Measurements from ENCODE around the genes CELF4 and HAUS1.

DNA sequence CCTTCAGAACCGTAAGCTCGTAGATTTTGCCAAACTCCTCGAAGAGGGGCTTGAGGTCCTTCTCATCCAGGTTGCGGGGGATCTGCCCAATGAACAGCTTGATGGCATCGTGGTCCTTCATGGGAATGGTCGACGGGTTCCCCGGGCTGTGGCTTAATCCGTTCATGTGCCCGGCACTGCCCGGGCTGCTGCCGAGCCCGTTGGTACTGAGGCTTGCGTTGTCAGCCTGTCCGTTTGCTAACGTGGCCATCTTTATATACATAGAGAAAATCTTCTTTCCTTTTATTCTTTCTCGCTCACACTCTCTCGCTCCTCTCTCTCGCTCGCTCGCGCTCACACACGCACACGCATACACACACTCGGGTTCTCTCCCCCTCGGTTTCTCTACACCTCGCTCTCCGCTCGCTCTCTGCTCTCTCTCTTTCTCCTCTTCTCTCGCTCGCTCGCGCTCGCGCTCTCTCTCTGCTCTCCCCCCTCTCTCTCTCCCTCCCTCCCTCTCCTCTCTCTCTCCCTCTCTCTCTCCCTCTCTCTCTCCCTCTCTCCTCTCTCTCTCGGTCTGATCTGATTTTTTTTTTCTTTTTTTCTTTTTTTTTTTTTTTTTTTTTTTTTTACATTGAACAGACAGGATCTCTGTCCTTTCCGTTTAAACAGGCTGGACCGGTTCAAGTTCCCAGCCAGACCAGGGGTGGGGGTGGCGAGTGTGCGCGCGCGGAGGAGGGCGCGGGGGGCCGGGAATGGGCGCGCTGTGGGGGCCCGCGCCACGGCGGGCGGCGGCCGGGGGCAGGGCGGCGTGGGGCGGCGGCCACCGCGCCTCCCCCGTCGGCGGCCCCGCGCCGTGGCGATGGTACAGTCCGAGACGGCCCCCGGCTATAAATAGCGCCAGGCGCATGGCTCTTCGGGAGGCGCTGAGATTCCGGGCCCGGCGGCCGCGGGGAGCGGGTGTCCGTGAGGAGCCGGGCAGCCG, at the start of gene CELF4:
TSS of gene CELF4 (minus strand) at position 419 of the 964 bp plus-strand sequence.
- PRO-cap, result bidirectional peak, plus-strand start at position 898 of the sequence, minus-strand start at position 843 of the sequence
- RAMPAGE, long total RNA, result start-site peak on the minus strand centred at position 465 of the sequence, 131 bp wide, 15 reads

GRCh38 chr18:37566344-37567091, 920 bp upstream of the CELF4 start:
- PRO-cap, result no peak
- RAMPAGE, long total RNA, result no peak

DNA sequence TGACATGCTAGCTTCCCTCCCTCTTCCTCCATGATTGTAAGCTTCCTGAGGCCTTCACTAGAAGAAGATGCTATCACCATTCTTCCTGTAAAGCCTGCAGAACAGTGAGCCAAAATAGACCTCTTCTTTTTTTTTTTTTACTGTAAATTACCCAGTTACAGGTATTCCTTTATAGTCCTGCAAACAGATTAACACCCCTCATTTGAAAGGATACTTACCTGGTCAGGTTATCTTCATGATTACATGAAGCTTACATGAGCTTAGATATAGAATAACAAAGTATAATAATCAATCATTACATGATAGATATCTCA, 1423.2 kb upstream of the CELF4 start:
- PRO-cap, result no peak
- RAMPAGE, long total RNA, result no peak

DNA sequence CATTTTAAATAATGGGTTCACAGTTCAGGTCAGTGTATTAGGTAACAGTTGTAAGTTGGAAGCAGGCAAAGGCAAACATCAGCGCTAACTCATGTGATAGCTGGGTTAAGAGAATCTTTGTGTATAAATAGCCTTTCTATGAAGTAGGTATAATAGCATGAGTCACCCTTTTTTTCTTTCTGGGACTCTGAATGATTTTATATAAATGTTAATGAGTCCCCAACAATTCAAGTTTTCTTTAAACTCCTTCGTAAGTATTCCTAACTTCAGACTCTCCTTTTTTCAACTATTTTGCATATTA, 384.3 kb downstream of the PIK3C3 start:
- PRO-cap, result no peak
- RAMPAGE, long total RNA, result no peak

DNA sequence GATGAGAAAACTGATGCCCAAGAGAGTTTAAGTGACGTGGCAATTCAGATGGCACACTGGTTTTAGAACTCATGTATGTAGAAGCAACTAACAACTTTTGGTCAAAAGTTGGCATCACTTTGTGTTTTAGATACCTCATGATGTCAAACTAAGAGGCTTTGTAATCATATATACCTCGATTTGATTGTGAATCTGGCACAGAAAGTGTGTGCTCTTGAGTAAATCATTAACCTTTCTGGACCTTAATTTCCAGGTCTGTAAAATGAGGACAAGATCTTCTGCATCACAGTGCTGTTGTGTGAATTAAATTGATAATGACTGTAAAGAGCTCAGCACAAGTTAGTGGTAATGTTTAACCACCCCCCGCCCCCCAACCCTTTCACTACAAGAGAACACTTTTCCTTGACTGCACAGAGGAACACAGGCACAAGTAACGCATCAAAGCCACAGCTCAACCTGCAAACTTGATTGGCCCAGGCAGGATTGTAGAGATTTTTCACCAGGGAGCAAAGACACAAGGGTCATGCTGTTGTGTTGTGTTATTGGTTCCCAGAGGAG, 10.4 kb downstream of the SETBP1 start:
- PRO-cap, result no peak
- RAMPAGE, long total RNA, result no peak

GRCh38 chr18:44700473-44701031, 19.9 kb downstream of the SETBP1 start:
- PRO-cap, result unidirectional peak, plus-strand start at chr18:44700875
- RAMPAGE, long total RNA, result no peak

- PRO-cap, result no peak
- RAMPAGE, long total RNA, result no peak
Observed at GRCh38 chr18:44707842-44708234, 27.1 kb downstream of the SETBP1 start.

- PRO-cap, result no peak
- RAMPAGE, long total RNA, result start-site peak on the plus strand at chr18:44732219-44732279, 6 reads
Observed at GRCh38 chr18:44731851-44732484, 51.3 kb downstream of the SETBP1 start.

DNA sequence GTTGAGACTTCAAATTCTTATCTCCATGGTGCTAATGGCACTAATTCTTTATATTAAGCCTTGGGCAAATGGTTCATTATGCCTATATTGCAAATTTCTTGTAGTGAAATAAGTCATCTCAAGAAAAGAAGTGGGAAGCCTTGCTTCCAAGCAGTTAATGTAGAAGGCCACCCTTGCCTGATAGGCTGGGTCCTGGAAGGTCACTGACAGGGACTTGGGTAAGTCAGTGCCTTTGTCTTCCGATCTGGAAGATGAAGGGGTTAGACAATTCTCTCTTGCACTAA, 103.1 kb downstream of the SETBP1 start:
- PRO-cap, result no peak
- RAMPAGE, long total RNA, result no peak

DNA sequence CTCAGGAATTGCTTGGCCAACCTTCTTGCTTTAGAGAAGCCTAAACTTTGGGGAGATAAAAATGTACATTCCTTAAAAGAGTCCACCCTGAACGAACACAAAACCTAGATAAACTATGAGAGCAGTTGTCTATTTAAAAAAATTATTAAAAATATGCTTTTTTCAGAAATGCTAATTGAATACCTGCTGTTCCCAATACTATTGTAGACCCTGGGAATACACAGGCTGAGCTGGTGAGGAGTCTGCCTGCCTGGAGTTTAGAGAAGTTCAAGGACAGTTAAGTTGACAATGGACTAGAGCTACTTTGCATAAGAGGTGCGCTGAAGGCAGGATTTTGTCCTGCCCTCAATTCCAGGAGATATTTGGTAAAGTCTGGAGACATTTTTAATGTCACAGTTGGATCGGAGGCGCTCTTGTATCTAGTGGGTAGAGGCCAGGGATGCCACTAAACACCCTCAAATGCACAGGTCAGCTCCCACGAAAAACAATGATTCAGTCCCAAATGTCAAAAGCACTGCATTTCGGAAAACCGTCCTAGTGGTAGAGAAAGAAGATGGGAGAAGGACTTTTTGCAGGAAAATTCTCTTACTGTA, 110.2 kb downstream of the SETBP1 start:
- PRO-cap, result no peak
- RAMPAGE, long total RNA, result no peak

DNA sequence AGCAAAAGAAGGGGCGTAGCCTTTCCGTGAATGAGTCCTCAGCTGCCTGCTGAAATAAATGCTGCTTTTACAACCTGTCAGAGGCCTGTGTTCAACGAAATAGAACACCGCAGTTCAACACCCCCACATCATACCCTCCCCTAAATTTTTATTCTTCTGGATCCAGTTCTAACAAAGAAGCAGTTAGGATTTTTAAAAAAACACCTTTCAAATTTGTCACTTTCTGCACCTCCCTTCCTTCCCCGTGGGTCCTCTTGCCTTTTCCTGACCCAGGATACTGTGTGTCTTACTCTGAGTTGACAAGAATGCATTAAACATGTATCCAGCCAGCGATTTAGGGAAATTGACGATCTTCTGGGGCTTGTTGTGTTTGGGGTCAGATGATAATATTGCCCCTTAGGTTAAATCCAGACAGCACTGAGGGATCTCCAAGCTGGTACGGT, 135.9 kb downstream of the SETBP1 start:
- PRO-cap, result no peak
- RAMPAGE, long total RNA, result no peak

- PRO-cap, result no peak
- RAMPAGE, long total RNA, result no peak
Observed at GRCh38 chr18:45106596-45106864, 425.8 kb downstream of the SETBP1 start.

DNA sequence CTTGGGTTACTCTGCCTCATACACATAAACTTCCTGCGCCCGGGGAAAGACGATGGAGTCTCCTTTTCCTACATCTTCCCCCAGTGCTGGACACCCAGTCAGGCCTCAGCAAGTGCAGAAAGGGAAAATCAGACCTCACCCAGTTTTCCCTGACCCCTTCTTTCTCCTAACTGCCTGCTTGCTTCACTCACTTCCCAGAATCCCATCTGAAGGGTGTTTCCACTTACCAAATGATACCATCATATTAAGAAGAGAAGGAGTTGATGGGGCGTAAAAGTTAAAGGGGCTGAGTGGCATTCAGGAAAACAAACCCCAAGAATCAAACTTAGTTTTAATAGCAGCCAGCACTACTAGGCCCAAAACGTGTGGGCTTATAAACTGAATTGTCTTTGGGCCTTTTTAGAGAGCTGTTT, 165.8 kb upstream of the SLC14A2 start:
- PRO-cap, result no peak
- RAMPAGE, long total RNA, result no peak

DNA sequence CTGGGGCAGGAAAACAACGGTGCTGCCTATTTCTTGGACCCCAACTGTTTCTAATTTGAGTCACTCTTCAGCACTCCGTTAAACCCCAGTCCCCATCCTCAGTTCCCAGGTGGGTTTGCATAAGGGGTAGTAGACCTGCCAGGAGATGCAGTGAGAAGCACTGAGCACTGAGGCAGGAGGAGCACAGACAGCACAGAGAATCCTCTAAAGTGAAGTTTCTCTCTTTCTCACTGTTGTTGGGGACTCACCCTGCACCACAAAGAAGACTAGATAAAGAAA, 37.3 kb upstream of the SLC14A1 start:
- PRO-cap, result no peak
- RAMPAGE, long total RNA, result no peak

GRCh38 chr18:45686981-45687653, 36.9 kb upstream of the SLC14A1 start:
- PRO-cap, result no peak
- RAMPAGE, long total RNA, result start-site peak on the plus strand at chr18:45687039-45687046, 26 reads

DNA sequence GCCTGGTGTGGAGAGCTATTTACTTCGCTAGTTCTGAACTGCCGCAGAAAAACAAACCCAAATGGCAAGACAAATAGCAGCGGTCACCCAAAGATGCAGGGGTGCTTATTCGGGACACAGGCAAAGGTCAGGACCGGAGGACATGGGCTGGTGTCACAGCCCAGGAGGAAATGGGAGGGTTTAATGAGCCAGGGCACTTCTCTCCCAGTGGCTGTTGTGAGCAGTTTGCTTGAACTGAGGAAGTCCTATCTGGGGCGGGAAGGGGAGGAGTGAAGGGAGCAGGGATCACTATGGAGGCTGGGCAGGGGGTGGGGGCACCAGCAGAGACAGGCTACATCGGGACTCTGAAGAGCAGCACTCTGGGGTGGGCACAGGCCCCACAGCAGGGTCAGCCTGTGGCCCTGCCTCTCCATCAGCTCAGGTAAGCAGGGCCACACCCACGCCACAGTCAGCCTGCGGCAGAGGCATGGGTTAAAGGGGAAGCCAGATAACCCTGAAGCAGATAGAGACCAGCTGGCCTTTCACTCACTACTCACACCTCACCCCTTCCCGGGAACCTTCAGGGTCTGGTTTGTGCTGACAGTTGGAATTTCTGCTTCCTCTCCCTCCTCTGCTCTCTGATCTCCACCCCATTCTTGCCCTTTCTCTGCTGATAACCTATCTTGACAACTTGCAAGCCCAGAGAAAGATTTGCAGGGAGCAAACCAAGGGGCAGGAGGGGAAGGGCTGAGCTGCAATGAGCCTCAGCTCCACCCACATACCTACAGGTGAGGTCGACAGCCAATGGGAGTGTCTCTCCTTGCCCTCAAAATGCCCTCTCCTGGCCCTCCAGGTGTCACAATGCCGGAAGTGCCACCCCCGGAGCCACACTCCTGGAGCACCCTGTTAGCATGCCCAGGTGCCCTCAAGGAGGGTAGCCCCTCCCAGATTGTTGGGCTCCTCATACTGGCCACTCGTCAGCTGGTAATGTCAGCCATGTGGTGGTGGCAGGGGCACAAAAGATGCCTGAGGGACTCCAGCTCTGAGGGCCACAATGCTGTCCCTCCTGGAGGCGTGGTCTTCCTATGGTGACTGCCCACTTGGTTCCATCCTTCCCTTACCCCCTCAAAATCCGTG, 3.6 kb downstream of the SIGLEC15 start:
- PRO-cap, result no peak
- RAMPAGE, long total RNA, result no peak

DNA sequence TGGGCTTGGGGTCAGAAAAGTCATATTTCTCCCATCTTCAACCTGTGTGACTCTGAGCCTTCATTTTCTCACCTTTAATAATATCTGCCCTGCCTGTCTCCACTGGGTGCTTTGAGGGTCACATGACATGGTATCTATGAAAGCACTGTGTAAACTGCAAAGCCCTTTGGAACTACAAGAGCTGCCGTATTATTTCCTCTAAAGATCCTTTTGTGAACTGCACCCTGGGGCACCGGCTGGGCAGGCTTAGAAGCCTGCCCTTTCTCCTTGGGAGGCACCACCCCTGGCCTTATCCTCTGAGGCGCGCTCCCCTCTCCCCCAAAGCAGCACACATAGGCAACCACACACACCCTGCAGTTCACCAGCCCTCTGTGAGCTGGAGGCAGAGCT, 10.7 kb downstream of the SIGLEC15 start:
- PRO-cap, result no peak
- RAMPAGE, long total RNA, result no peak

DNA sequence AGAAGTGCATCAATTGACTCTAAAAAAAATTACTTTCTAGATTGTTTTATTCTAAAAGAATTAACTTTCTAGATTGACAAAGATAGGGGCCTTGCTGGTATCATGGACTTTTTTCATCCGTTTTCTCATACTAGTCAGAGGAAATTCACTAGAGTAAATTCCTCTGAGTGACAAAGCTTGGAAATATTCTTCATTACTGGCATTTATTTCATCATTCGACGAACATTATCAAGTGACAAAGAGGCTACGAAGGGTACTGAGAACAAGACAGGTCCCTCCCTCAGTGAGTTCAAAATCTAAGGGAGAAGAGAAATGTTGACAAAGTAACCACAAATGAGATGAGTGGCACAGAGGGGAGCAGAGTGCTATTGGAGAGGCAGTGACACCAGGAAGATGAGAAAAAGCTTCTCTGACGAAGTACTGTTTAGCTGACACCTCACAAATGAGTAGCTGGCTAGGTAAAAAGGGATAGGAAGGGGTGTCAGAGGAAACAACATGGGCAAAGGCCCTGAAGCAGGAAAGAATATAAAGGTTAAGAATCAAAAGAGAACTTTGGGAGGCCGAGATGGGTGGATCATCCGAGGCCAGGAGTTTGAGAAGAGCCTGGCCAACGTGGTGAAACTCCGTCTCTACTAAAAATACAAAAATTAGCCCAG, 4.2 kb downstream of the EPG5 start:
- PRO-cap, result no peak
- RAMPAGE, long total RNA, result no peak

DNA sequence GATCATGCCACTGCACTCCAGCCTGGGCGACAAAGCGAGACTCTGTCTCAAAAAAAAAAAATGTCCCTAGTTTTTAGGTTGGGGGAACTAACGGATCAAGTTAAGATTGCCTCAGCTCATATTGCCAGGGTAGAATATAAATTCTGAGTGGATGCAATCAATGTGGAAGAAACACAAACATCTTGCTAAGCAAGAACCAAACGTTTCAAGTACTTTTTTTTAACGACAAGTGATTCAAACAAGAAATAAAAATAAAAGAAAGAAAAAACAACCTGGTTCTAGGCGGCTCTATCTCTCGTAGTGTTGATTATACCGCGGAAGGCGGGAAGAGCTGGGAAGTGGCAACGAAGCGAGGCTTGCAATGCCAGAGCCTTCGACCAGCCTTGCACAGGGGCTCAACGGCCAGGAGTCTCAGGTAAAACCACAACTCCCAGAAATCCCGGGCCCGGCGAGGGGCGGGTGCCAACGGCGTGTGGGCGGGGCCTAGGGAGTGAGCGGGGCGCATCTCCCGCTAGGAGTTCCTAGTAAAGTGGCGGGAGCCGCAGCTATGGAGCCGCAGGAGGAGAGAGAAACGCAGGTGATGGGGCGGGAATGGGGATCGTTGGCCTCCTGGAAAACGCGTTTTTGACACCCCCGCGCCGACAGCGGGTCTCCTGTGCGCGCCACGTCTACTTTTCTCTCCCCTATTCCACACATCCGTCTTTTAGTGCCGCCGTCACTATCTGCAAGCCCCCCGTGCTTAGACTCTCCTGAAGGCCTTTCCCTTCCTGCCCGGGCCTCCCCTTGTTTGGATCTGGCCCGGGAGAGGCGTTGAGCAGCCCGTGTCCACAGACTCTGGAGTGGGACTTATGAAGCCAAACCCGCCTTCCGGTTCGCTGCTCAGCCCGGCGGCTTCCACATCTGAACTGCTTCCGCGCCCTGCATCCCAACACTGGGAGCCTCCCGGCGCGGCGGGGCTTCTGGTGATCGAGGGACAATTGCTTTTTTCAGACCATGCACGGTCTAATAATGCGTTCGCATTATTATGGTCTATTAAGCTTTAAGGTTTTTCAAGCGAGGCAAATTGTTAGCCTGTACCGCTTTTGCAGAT, at the start of gene HAUS1:
TSS of gene HAUS1 (plus strand) at position 521 of the 1,090 bp plus-strand sequence.
- PRO-cap, result bidirectional peak, plus-strand start at position 514 of the sequence, minus-strand start at position 363 of the sequence; unidirectional peak, minus-strand start at position 795 of the sequence
- RAMPAGE, long total RNA, result start-site peak on the plus strand centred at position 514 of the sequence, 43 bp wide, 181 reads

- PRO-cap, result no peak
- RAMPAGE, long total RNA, result no peak
Observed at GRCh38 chr18:46167906-46168543, 5.8 kb upstream of the C18orf25 start.

Data from vagina (tissue), 1 donor.